RPMI7951 (cell line): ENCODE measurements around the genes MMAA, DCLK2 and MAB21L2.

GRCh38 chr4:145057352-145058104 lies 40.5 kb downstream of the ANAPC10 start:
- RAMPAGE, long total RNA: no peak

- RAMPAGE, long total RNA: no peak
These were observed 15.2 kb upstream of the OTUD4 start for GRCh38 chr4:145195492-145196136.

DNA sequence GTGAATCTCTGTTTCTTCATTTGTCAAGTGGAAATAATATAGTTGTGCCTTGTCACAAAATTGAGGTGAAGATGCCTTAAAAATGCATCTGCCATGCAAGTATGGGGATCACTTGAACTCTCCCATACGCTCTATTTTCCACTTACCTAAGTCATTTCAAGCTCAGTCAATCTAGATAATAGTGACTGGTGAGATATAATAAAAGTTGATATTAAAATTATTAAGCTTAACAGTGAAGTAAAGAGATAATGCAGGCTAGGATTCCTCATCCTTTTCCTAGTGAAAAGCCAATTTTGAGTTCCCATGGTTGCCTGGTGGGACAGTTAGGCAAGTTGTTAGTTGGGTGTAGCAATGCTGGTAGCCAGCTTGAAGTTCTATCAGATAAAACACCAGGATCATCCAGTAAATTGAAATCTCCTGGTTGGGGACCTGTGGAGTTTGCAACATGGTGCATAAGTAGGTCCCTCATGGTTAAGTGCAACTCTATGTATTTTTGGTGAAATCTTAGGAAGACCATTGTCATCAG lies 59.2 kb upstream of the MMAA start:
- RAMPAGE, long total RNA: no peak

DNA sequence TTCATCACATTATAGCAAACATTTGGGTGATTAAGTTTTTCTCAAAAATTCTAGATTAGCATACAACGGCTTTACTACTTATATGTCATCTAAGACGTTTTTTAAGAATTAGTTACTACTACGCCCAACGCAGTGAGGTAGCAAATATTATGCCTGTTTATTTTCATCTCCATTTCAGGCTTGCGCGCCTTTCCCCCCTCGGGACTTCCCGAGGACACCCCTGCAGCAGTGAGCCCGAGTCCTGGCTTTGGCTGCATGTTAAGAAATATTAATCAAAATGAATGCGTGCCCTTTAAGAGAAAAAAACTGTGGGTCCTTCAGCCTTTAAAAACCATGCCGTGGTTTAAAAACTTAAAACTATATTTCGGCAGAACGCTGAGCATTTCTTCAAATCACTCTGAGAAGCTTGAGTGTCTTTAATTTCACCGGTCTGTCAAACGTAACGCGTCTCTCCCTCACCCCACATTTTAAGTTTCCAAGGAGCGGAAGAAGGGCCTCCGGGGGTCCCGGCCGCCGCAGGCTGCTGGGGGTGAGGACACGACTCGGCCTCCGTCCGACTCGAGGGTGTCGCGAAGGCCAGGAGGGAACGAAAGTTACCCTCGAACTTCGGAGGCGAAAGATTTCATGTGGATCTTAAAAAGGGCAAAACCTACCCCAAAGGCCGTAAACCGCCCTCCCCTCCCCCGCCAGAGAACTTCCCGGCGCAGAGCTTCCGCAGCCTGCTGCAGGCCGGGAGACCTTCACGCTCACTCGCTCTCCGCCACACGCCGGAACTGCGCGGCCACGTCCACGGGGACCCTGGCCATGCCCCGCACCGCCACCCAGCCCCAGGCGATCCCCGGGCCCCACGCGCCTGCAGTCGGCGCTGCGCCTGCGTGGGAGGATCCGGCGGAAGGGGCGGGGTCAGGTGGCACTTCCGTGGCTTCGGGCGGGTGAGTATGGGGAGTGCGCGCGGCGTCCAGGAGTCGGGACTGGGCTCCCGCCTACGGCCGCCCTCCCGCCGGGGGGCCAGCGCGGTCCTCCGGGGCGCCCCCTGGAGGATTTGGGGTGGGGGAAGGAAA lies at the start of gene MMAA:
Gene MMAA (plus strand): TSS at position 910 of the 1,061 bp plus-strand sequence.
- RAMPAGE, long total RNA: no peak

DNA sequence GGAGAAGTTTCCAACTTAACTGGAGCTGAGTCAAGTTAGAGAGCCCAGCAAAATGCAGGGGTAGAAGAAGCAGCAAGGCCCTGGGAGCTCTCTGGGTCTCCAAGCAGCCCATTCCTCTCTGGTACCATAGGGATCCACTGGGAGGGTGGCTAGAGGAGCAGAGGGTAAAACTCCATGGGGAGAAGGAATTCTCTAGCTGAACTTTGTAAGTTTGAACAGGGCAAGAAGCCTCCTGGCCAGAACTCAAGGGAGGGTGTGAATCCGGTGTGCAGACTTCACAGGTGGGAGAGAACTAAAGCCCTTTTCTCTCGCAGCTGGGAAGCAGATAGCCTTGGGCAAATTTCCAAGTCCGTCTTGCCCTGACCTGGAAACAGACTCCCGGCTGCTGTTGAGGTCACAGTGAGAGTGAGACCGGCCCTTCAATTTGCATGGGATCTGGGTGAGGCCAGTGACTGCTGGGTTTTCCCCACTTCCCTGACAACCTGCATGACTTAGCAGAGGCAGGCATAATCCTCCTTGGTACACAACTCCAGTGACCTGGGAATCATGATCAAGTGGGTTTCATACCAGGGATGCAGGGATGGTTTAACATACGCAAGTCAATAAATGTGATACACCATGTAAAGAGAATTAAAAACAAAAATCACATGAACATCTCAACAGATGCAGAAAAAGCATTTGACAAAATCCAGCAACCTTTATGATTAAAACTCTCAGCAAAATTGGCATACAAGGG lies 94.5 kb upstream of the ZNF827 start:
- RAMPAGE, long total RNA: no peak

- RAMPAGE, long total RNA: no peak
These were observed 16.3 kb downstream of the POU4F2 start for GRCh38 chr4:146654820-146655545.

- RAMPAGE, long total RNA: no peak
These were observed 982 bp upstream of the EDNRA start for GRCh38 chr4:147479951-147480279.

DNA sequence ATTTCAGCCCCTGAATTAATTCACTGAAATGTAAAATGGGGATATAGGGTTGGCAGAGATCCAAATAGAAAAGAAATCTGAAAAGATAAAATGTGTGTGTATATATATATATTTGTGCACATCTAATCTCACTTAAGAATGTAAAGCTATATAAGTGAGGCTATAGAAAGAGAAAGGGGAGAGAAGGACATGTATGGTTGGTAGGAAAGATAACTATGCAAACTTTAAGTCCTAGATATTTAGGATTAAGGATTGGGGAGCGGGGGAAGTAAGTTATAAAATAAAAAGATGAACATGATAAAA lies 608.0 kb upstream of the NR3C2 start:
- RAMPAGE, long total RNA: no peak

- RAMPAGE, long total RNA: no peak
These were observed at the start of gene DCLK2 for GRCh38 chr4:150077912-150078521. TSS of gene DCLK2 (plus strand) at chr4:150078445.

DNA sequence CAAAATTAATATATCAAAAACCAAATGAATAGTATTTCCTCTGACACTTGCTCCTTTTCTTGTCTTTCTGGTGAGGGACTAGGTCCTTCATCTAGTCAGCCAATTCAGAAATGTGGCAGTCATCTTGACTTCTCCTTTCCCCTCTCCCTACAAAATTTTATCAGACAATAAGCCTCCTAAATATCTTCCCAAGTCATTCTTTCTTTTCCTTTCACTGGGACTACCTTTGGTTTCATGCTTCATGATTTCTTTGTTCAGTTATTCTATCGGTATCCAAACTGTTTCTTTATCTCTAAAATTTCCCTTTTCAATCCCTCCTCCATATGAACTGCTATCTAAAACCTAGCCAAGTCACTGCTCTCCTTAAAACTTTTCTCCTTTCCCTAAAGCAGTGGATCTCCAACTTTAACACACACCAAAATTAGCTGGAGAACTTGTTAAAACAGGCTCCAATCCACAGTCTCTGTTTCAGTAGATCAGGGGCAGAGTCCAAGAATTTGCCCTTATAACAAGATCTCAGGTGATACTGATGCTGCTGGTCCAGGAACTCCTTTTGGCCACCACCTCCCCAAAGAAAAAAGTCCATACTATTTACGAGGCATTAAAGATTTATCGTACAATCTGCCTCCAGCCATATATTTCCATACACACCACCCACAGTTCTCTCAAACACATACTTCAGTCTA lies 219.7 kb upstream of the MAB21L2 start:
- RAMPAGE, long total RNA: no peak

DNA sequence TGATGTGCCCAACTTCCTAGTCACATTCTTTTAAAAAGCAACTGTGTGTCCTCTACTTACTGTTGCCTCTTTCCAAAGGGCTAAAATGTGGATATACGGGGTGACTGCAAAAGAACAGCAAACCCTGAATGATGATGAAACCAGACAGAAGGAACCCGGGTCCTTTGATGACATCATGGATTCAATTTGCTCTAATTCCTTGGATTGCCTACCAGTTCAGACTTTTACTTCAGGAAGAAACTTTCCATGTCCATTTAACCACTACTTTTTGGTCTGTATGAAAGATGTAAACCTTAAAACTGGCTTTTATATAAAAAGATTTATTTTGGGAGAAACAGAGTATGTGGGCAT lies 190.9 kb upstream of the MAB21L2 start:
- RAMPAGE, long total RNA: no peak

DNA sequence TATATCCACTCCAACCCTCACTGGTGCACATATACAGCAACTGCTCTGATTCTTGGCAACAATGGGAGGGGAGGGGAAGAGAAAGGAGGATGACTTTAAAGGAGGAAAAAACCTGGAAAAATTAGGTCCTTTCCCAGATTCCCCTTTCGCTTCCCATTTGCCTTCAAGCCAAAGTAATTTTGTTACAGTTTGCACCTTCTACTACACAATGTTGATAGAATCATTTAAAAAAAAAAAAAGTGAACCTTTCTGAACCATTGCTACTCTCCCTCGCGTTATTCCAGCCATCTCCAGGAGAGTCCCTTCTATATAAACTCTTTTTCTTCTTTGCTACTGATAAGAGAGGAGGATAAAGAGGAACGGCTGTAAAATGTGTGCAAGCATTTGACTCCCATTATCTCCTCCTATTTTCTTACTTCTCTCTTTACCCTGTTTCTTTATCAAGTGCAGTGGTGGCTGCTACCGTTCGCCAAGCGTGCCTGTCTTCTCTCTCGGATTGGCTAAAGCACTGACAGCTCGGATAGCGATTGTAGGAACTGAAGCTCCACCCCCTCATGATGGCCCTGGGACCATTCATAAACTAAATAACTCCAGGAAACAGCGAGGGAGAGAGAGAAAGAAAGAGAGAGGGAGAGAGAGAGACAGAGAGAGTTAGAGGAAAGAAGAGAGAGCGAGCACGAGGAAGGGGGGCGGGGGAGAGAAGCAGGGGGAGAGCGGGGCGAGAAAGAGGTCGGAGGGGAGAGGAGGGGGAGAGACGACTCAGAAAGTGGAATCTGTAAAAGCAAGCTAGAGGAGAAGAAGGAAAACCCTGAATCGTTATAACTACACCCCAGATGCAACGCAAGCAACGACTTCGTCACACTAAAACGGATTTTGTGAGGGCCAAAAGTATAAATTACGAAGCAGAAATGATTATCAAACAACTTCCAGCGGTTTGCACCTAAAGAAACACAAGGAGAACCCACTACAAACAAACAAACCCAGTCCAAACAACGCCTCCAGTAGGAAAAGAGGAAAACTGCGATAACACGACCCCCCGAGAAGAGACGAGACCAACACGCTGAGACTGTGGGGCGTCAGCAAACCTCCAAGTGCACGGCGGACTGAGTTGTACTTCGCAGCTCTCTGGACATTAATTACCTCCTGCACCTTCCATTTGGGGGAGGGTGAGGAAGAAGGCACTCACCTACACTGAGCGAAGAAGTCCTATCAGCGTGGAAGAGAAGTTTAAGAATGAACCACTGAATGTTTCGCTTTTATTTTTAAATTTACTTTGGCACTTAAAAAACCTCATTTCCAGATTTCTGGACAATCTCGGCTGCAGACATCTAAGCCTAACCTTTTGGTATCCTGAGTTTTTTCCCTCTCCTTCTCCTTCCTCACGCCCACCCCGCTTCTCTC lies at the start of gene MAB21L2:
Gene MAB21L2 (plus strand): TSS at position 832 of the 1,401 bp plus-strand sequence.
- RAMPAGE, long total RNA: no peak

- RAMPAGE, long total RNA: no peak
These were observed 16.0 kb downstream of the LRBA start for GRCh38 chr4:150999187-150999446.

DNA sequence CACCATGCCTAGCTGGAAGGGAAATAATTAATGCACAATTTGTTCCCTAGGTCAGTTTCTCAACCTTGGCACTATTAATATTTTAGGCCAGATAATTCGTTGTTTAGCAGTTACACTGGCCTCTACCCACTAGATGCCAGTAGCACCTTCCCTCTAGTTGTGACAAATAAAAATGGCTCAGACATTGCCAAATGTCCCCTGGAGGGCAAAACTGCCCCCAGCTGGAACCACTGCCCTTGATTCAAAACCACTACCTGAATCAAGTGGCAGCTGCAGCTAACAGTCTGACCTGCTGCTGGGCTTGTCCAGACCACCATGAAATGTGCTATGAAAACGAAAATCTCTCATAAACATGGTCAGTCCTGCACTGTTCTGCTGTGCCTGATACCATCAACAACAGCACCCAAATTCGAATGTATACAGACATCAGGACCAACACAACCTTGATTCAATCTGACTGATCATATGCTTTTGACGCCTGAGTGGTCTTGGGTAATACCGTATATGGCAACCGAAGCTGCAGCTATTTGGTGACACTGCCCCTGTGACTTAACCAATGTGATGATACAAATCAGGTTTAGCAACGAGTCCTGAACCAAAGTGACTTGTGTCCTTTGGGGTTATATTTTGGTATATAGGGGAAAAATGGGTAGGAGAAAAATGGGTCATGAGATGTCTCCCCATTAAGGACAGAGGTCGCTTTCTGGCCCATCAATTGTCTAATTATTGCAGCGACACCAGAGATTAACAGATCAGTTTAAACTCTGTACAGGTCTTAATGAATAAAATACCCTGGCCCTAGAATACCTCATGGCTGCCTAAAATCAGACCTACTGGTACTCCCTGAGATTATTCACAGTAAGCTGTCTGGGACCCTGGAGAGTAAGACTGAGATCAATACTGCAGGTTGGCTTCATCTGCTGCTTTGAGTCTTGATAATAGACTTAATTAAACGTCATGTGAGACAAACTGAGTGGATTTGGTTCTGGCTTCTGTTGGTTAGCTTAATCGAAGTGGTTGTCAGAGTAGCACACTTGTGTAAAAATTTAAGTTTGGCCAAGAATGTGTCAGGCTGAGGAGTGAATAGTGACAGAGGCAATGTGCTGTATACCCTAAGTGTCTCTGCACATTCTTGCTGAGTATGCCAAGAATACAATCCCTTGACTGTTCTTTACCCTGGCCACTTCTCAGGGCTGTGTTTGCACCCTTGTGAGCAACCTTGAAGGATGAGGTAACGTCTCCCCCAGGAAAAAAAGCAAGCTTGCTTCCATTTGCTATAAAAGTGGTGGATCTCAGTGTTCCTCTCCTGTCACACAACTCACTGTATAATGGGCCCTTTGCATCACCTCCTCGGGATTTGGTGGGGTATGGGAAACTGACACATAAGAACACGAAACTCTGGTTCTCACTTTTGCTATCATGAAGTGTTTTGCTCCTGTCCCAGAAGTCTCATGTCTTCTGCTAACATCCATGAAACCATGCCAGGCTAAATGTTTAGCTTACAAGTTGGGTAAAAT lies 14.6 kb downstream of the RPS3A start:
- RAMPAGE, long total RNA: no peak

DNA sequence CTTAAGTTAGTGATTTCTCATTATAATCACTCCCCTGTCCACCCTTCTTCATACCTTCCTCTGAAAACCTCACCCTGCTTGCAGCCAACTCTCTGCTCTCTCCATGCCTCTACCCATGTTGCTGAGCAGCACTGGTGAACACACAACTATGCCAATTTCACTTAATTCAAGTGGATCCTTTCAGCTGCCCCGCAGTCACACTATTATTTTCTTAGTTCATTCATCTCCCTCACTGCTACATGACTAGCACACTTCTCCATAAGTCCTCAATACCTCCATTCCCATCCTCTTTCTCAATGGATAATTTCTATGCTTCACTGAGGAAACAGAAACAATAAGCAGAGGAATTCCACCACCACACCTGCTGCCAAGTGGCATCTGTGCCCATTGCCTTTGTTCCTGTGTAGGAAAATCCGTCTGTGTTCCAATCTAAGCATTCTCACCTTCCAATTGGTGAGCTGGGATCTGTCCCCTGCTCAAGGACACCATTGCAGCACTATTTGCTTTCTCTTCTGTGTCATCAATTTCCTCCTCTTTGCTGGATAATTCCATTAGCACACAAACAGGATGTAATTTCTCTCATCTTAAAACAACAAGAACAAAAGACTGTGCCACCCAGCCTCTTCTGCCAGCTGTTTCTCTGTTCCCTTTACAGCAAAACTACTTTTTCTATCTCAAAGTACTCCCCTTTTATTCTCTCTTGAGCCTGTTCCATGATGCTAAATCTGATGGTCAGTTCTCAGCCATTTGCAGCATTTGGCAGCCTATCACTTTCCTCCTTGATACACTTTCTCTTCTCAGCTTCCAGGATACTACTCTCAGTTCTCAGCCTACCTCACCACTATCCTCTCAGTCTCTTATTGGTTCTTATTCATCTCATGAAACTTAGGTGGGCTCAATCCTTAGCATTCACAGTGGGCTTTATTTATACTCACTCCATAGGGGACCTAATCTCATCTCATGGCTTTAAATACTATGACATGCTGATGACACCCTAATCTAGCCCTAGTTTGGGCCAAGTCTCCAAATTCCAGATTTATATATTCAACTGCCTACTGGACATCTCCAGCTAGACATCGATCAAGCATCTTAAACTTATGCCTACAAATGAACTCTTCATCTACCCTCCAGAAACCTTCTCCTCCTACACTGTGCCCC lies 24.9 kb upstream of the PRSS48 start:
- RAMPAGE, long total RNA: no peak

DNA sequence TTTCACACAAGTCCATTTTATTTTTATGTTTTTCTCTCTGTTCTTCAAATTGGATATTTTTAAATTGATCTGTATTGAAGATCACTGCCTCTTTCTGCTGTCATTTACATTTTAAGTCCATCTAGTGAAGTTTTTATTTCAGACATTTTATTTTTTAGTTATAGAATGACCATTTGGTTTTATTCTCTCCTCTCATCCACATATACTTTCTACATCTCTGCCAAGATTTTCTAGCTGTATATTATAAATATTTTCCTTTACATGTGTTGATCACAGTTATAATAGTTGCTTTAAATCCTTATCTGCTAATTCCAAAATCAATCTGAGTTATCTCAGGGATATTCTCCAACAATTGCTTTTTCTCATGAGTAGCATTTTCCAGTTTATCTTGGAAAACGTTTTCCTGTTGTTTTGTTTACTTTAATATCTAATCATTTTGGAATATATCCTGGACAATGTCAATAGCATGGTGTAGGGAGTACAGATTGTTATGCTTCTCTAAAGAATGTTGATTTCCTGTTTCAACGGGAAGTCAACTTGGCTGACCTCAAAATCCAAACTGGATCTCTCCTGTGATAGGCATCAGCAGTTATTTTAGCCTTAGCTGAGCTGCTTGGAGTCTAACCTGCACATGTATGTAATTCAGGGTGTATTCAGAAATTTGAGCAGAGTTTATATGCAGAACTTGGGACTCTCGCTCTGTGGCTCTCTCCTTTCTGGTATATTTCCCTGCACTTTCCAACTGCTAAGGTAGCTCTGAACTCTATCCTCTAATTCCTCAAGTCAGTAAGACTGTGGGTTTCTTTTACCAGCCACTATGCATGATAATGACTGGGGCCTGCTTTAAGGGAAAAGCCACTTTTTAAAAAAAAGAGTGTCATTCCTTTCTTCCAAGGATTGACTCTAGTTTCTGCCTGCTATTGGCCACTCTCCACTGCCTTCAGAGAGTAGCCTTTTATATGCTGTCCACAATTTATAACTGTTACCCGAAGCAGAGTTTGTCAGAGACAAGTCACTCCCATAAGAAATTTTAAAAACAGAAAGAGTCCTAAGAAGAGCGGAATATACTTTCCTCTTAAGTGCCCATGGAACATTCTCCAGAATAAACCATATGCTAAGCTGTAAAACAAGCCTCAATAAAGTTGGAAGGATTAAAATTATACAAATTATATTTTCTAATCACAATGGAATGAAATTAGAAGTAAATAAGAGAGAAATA lies 7.7 kb downstream of the PRSS48 start:
- RAMPAGE, long total RNA: no peak

GRCh38 chr4:151329090-151329648 lies 3.8 kb upstream of the SH3D19 start:
- RAMPAGE, long total RNA: no peak

DNA sequence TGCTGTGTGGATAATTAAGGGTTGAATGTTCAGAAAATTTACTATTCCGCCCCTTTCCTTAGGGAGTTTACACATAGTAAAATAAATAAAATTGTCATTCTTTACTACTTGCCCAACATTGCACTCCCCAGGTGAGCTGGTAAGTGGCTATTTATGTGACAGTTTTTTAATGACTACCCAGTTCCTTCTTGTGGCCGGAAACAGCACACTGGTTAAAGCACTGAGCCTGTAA lies 158.0 kb downstream of the FHIP1A start:
- RAMPAGE, long total RNA: no peak

DNA sequence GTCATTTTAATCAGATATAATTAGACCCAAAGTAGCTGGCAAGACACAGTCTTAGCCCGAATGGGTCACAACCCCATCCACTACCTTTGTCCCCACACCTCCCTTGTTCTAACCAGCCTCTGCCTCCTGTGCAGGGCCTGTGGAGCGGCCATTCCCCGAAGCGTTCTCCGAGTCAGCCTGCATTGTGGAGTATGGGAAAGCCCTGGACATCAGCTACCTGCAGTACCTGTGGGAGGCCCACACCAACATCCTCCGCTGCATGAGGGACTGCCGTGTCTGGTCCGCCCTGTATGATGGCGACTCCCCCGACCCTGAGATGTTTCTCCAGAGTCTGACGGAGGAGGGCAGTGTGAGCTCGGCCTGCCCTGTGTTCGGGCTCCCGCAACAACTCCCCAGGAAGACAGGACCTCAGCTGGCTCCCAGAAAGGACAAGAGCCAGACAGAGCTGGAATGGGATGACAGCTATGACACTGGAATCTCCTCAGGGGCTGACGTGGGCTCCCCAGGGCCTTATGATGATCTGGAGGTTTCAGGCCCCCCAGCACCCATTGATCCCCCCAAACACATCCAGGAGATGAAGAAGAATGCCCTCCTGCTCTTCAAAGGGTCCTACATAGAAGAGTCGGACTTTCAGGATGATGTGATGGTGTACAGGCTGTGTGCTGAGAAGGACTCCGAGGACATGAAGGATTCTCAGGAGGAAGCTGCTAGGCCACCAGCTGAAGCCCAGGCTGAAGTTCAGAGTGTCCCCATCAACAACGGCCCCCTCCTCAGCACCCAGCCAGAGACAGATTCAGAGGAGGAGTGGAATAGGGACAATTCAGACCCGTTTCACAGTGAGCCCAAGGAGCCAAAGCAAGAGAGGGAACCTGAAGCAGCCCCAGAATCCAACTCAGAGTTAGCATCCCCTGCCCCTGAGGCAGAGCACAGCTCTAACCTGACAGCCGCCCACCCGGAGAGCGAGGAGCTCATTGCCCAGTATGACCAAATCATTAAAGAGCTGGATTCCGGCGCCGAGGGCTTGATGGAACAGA lies 111.2 kb downstream of the GATB start:
- RAMPAGE, long total RNA: no peak

GRCh38 chr4:151655465-151655868 lies 105.3 kb downstream of the GATB start:
- RAMPAGE, long total RNA: no peak